Metastatic Breast Carcinoma in the Brain (tissue), 10 donors: ENCODE data around the gene RAB3C.

DNA sequence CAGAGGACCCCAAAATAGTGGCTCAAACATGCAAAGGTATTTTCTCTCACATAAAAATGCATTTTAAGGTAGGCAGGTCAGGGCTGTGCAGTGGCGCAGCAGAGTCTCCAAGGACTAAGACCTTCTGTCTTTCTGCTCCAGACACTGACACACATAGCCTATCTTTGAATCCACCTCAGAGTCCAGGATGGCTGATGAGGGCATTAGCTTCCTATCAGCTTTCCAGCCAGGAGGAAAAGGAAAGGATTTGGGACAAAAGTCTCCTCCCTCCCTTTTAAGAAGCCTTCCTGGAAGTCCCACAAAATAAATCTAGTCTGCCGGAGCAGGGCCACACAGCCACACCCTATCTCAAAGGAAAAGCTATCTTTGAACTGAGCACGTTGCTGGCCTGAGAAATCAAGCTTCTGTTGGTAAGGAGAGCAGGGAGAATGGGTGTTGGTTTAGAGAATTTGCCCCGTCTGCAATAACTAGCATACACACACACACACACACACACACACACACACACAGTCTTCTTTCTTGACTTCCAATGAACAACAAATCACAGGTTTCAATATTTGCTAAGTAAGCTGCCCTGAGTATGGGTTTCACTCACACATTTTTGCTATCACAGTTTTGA is 116.7 kb upstream of the MAP3K1 start:
- PRO-cap, 10 experiments: no peak in any of the 10 experiments

GRCh38 chr5:56815676-56816443 is 511 bp downstream of the MAP3K1 start:
- PRO-cap, 10 experiments: peak in 5 of 10 experiments; most common plus-strand start chr5:56815837 (in 1); most common minus-strand start chr5:56815953 (in 2)

DNA sequence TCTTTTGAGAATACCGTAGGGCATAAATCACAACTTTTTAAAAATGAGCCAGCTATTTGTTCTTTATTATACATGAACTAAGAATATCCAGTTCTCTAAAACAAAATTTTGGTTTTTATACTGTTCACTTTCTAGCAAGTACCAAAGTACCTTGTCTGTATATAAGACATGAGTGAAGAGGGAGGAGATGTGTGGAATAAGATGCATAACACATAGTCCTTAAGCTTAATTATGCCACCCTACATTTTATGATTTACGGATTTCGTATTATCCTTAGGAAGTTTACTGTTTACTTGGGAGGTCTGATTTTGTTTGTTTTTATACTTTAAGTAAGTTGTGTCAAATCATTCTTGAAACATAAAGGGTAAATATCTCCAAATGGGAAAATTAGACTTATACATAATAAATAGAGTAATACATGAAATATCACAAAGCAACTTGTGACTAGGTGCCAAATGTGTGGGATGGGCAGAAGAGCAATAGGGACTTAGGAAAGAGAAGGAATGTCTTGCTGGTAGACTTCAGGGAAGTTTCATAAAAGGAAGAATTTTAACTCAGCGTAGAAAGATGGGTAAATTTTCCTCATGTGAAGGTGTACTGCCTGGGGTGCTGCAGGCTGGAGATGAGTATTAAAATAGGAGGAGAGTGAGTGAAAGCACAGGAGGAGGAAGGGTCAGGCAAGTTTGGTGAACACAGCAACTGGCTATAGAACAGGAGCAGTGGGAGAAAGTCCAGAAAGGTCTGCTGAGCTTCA is 43.1 kb downstream of the MAP3K1 start:
- PRO-cap, 10 experiments: no peak in any of the 10 experiments

- PRO-cap, 10 experiments: peak in 1 of 10 experiments; most common plus-strand start chr5:57200209 (in 1); most common minus-strand start chr5:57200085 (in 1)
These were observed 26.1 kb downstream of the GPBP1 start for GRCh38 chr5:57199941-57200456.

GRCh38 chr5:57692964-57693513 is 210.4 kb upstream of the ACTBL2 start:
- PRO-cap, 10 experiments: peak in 1 of 10 experiments; most common plus-strand start chr5:57693357 (in 1)

- PRO-cap, 10 experiments: no peak in any of the 10 experiments
These were observed 212.7 kb upstream of the ACTBL2 start for GRCh38 chr5:57695183-57695766.

GRCh38 chr5:57816307-57816581 is 333.6 kb upstream of the ACTBL2 start:
- PRO-cap, 10 experiments: no peak in any of the 10 experiments

GRCh38 chr5:57889399-57889941 is 406.9 kb upstream of the ACTBL2 start:
- PRO-cap, 10 experiments: peak in 1 of 10 experiments; most common plus-strand start chr5:57889648 (in 1)

- PRO-cap, 10 experiments: no peak in any of the 10 experiments
These were observed 386.5 kb downstream of the PLK2 start for GRCh38 chr5:58073317-58073810.

- PRO-cap, 10 experiments: peak in 2 of 10 experiments; most common minus-strand start chr5:58450819 (in 2)
These were observed 9.2 kb downstream of the PLK2 start for GRCh38 chr5:58450704-58451057.

DNA sequence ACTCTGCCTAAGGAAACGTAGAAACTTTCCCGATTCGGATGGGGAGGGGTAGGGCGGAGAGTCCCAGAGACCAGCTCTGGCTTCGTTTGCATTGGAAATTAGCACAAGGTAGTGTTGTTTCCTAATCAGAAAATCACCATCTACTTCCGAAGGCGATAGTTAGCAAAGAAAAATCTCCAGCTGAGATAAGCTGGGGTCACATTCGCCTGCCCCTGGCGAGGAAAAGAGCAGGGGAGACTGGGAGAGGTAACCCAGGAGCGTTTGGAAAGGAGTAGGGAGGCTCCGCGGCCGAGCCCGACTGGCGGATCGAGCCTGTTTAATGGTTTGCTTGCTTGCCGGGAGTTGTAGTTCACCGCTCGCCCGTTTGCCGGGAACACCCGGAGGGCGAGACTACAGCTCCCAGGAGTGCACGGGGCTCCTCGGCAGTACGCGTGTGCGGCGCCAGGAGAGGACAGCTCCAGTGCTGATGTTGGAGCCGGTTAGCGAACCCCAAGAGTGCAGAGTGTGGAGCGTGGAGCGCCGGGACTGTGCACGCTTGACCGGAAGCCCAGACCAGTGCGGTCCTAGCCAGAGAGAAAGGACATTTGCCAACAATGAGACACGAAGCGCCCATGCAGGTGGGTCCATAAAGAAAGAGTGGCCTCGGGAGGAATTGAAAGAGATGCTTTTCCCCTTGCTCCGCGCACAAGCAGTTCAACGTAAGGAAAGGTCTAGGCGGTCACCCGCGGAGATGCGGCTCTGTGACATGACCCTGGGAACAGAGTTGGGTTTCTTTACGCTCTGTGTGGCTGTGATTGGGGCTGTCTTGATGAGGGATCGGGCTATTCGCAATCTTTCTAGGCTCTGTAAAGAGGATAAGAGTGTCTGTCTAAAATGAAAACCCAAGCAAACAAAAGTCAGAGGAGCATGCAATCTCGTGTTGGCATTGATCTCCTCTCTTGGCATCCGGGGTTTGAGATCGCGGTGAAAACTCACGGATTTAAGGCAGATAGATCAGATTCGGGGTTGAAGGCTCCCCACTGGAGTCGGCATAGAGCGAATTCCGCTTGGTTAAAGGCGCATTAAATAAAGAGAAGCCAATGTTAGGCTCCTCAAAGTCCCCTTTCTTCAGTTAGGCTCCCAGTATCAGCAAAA is at the start of gene RAB3C:
TSS of gene RAB3C (plus strand) at position 460 of the 1,134 bp plus-strand sequence.
- PRO-cap, 10 experiments: peak in 2 of 10 experiments; most common plus-strand start position 425 of the sequence (in 2); most common minus-strand start position 318 of the sequence (in 2)

- PRO-cap, 10 experiments: no peak in any of the 10 experiments
These were observed 386.5 kb downstream of the RAB3C start for GRCh38 chr5:58969207-58969930.

- PRO-cap, 10 experiments: no peak in any of the 10 experiments
These were observed 503.4 kb downstream of the RAB3C start for GRCh38 chr5:59086255-59086793.

DNA sequence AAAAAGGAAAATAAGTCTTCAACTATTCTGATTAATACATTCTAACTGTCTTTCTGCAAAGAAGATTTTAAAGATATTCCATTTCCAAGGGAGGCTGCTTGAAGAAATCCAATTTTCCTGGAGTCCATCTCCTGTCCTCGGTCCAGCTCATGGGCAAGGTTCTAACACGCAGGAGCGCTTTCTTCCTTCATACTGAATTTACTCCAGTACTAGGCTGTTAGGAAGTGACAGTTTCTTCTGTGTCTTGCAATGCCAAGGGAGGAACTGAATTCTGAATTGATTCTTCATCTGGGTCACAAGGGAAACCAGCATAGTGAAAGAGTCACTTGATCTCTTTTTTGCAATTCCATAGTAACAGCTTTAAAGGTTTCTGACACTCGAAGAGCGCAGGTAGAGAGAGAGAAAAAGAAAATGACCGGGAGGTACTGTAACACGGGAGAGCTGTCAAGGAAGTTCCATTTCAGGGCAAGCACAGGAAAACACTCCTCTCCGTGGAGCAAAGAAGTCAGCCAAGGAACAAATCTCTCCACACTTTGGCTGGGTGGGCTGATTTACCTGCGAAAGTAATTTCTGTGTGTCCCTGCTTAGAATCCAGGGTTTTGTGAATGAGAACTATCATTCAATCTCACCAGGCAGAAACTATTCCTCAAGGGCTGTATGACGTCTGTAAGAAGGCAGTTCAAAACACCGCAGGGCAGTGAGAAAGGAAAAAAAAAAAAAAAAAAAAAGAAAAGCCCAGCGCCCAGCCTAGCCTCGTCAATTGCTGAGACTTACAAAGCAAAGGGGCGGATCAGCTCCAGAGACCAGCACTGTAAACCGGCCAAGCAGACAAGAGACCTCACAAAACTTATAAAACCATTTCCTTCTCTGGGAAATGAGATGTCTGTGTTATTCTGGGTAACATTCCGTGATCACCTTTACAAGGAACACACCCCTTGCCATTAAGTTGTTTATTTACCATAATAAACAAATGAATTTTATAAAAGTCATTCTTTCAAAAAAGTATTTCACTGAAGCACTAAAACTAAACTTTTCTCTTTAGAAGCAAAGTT is 617.8 kb downstream of the PDE4D start:
- PRO-cap, 10 experiments: peak in 1 of 10 experiments; most common plus-strand start position 759 of the sequence (in 1); most common minus-strand start position 641 of the sequence (in 1)

DNA sequence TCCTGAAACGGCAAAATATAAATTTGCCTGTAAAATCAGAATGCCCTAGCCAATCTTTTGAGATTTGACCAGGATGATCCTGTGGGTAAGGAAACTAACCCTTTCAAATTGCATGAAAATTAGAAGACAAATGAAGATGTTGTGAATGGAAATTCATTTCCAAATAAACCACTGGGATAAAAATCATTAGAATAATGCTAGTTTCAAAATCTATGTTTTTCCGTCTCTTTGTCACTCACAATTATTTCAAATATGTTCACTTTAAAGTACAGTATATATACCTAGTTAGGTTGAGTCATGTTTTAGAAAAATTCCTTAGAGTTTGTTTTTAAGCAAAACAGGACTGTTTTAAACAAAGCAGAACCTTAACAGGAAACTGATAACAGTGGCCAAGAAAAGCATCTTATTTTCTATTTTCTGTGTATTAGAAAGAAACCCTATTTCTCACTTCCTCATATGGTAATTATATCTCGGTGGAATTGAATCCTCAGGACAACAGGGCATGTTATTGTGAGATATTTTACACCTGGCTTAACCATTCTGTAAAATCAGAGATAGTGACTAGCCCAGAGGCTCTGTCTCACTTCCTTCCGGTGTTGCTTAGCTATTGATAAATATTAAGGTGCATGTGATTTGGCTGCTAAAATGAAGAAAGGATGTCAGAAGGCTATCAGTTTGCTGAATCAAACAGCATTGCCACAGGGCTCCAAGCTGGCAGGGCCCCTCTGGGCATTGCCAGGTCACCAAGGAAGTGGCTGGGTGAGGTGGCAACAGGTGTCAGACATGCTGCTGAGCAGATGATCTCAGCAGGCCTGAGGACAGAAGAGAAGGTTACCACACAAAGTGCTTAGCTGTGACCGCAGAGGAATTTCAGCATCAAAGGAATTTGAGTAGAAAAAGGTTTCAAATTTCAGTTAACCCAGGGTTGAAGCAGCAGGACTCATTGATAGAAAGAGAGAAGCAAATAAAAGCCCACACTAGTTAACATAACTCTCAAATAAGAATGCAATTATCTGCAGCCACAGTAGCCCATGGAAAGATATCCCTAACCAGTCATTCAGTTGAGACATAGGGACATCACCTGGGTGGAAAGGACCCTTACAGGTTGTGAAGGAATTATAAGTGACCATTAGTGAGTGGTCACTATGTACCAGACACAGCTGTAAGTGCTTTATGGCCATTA is 330.7 kb downstream of the PDE4D start:
- PRO-cap, 10 experiments: no peak in any of the 10 experiments

DNA sequence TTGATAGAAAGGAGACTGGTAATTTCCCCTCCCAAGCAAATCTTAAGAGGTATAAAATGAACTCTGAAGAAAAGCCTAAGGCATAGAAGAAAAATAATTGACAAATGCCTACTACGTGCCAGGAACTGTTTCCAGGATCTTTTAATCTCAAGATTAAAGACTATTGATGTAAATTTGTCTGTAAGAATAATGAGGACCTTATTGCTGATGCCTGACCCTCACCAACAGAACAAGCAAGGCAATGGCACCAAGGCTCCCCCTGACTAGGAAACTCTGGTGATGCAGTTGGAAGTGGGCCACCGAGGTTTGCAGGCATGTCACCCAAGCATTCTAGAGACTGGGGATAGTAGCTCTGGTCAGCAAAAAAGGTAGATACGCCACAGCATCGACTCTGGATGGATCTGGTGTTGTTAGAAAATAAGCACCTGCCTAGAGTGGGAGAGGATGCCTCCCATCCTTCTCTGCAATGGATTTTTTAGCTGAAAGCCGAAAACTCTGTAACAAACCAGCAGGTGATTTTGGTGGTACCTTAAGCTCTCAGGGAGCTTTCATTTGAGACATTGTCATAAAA is 308.7 kb downstream of the PDE4D start:
- PRO-cap, 10 experiments: no peak in any of the 10 experiments

GRCh38 chr5:59587199-59587957 is 306.1 kb downstream of the PDE4D start:
- PRO-cap, 10 experiments: peak in 3 of 10 experiments; most common minus-strand start chr5:59587625 (in 3)

DNA sequence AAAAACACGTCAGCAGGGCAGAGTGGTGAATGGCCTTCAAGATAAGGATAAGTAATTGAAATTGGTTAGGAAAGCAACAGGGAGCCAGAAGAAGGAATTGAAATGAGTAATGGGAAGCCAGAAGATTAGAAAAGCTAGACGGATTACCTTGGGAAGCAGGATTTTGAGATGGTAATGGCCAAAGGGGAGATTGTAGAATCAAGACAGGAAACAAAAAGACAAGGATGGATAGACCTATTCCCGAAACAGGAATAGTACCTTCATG is 244.2 kb downstream of the PDE4D start:
- PRO-cap, 10 experiments: no peak in any of the 10 experiments

- PRO-cap, 10 experiments: peak in 2 of 10 experiments; most common plus-strand start chr5:60488151 (in 1); most common minus-strand start chr5:60488063 (in 1)
These were observed 211.9 kb downstream of the DEPDC1B start for GRCh38 chr5:60487872-60488748.

- PRO-cap, 10 experiments: no peak in any of the 10 experiments
These were observed 177.7 kb downstream of the DEPDC1B start for GRCh38 chr5:60521815-60523035.